REH cell (cell line): ENCODE data around the genes SIGLEC1, CDC25B and AP5S1.

DNA sequence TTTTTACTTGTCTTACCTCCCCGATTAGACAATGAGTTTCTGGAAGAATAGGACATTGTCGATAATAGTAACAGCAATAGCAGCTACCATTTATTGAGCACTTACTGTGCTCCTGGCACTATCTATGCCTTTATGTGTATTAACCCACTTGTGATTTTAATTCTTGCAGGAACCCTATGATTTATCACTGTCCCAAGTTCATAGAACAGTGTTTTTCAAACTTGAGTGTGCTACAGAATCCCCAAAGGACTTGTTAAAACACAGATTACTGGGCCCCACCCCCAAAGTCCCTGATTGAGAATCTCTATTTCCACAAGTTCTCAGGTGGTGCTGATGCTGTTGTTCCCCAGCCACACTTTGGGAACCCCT is 35.7 kb downstream of the SIRPA start:
- PRO-cap = no peak

DNA sequence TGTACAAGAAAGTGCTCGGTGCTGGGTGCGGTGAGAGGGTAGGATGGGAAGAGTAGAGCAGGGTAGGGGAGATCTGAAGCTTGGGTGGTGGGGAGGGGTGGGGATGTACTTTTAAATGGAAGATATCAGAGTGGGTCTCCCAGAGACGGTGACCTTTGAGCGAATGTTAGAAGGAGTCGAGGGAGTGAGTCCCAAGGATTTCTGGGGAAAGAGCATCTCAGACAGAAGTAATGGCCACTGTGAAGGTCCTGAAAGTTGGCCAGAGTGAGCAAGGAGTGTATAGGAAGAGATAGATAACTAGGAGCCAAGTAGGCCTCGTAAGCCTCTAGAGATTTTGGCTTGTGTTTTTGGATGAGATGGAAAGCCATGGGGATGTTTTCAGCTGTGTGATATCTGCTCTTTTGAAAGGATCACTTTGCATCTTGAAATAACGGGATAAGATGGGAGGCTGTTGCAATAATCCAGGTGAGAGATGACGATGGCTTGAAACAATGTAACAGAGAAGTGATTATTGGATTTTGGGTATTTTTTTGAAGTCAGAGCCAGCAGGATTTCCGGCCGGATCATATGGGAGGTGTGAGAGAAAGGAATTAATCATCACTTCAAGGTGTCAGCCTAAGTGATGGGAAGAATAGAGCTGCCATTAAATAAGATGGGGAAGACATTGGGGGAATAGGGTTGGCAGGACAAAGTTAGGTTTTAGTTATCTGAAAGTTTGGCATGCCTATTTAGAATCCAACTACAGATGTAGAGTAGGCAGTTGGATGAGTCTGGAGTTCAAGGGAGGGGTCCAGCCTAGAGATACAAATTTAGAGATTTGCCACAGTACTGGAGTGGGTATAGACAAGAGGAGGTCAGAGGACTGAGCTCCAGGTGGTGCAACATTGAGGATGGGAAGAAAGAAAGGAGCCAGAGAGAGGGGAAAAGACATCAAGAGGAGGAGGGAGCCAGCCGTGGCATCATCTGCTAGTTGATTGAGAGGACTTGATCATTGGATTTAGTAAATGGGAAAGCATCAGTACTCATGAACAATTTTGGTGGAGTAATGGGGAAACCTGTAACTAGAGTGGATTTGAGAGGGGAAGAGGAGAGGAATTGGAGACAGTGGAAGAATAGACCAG is 19.5 kb downstream of the STK35 start:
- PRO-cap = no peak

DNA sequence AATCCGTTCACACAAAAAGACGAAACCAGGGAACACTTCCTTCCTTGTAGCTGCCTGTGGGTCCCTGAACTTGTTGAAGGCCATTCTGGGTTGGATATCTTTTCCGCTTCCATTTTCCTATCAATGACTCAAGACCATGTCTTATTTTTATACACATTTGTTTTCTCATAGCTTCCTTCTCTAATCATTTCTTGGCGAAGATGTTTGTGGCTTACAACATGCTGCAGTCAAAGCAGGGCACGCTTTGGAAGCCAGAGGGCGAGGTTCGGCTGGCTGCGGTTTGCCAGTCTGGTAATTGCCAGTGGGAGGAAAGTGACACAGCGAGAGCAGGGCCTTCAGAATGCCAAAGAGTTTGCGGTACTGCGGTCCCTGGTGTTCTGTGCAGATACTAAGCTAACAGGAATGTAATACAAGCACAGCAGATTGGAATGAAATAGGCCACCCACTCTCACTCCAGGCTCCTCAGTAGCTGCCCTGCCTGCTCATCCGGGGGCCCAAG is 58.8 kb upstream of the TGM3 start:
- PRO-cap = no peak

DNA sequence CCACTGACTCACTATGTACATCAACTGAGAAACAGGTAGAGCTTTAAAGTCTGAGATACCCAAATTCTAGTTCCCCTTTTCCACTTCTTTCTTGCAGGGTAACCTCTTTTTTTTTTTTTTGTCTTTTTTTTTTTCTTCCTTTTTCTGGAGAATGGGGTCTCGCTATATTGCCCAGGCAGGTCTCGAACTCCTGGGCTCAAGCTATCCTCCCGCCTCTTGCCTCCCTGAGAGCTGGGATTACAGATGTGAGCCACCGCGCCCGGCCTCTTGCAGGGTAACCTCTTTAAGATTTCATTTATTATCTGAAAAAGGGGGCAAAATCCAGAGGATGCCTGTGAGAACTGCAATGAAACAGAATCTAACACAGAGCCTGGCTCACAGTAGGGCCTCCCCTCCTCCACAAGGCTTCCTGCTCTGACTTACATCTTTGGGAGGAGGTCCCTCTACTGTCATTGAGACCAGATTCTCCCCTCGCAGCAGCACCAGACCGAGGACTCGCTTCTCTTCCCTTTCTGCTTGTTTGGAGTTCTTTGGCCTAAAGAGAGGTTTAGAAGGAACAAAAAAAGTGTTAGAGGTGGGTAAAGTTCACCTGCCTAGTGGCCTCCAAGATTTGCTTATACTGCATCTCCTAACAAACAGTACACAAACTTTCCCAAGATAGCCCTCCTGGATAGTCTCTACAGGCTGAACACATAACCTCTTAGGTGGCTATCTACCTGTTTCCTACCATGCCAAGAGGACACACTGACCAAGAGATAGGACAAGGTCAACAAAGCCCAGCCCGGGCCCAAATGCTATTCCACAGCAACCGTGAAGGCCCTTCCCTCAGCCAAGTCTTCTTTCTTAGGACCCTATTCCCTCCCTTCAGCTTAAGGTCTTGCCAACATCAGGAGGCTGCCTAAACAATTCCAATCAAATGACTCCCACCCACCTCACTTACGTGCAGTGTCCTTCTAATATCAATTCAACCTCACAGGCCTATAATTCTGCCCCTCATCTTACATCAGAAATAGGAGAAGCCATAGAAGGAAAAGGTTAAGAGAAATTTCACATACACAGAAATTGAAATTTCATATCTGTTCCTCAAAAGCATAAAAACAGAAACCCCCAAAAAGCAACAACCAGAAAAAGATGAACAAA is 4.9 kb downstream of the SNRPB start:
- PRO-cap = no peak

DNA sequence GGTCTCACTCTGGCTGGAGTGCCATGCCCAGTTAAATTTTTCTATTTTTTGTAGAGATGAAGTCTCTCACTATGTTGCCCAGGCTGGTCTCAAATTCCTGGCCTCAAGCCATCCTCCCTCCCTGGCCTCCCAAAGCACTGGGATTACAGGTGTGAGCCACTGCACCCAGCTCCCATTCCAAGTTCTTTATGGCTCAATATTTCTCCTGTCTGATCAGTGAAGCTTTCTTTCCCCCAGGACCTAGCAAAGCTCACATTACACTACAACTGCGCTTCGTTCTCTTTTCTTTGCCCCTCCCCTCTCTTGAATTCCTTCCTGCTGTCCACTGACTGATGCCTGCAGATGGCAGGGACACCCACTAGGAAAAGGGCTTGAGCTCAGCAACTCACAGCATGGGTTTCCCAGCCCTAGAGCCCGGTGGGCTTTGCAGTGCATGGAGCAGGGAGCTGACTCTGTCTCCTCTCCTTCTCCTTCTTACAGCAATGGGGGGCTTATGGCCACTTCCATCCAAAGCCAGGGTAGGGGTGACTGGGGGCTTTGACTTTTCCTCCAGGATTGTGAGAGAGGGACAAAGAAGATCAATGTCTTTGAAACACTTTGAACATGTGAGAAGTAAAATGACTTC is 52.7 kb upstream of the NOP56 start:
- PRO-cap = no peak

DNA sequence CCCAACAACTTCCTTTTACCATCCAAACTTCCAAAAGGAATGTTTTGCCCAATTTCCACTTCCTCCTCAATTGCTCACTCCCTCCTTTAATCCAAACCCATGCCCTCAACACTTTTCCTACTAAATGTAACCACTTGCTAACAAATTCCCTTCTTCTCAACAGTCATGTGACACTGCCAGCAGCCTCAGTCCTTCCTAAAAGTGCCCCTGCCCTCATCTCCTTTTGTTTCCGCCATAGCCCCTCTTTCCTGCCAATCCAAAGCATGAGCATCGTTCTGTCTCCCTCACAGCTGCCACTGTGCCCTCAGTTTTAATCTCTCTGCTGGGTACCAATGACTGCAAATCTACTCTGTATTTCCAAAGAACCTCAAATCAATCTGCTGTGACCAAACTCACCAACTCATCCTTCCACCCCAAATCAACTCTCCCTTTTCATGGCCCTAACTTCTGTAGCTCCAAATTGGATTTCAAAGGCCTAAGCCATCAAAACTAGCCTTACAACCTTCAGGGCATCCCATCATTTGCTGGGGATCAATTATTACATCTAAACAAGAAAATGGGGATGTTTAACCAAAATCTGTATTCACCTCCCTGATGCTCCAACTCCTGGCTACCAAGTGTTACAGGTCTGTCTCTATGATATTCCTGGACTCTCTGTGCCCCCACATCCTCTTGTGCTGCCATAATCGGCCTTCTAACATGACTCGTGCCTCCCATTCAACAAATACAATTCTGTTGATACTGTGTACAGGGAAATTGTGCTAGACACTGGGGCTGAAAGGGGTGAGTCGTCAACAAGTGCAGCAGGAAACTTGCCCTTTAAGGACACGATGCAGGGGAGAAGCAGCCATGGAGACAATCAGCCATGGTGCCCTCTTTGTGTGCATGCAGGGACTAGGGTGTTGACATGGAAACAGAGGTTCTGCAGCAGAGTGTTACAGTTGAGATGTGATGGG is 3.5 kb downstream of the PCED1A start:
- PRO-cap = no peak

DNA sequence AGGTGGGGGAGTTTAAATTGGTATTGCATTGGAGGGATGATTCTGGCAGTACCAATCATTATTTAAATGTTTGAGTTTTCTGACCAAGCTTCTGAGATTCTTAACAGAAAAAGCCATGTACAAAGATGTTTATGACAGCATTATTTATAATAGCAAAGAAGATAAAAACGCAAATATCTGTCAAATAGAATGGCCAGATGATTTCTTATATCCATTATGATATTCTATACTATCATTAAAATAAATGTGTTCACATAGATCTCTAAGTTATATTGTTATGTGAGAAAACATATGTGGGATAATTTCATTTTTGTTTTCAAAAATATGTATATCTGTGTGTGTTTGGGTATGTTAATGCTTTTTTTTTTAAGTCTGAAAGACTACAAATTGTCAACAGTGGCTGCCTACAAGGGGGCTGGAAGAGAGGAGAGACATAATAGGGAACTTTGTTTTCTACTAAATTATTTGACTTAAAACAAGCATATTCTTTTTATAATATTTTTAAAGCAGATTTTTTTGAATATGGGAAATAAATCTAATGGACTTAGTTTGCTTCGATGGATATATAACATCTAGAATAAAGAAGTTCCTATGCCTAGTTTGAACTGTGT is 46.5 kb upstream of the GNRH2 start:
- PRO-cap = no peak

DNA sequence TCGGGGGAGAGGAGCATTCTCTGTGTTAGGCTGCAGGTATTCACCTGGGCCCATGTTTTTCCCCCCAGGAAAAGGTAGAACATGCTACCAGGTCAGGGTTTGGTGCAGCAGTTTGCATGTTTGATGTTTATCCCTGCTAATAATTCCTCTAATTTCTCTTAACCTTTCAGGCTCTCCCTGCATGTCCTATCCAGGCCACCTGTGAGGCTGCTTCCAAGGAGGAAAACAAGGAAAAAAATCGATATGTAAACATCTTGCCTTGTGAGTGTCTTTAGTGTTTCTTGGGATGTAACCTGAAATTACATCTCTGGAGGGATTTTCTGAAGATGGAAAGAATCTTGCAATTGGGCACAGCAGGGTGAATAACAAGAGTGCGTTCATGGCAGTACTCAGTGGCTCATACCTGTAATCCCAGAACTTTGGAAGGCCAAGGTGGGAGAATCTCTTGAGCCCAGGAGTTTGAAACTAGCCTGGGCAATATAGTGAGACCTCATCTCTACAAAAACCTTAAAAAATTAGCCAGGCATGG is 38.5 kb upstream of the GNRH2 start:
- PRO-cap = no peak

- PRO-cap = no peak
These were observed 3.5 kb downstream of the AVP start for GRCh38 chr20:3080891-3081606.

DNA sequence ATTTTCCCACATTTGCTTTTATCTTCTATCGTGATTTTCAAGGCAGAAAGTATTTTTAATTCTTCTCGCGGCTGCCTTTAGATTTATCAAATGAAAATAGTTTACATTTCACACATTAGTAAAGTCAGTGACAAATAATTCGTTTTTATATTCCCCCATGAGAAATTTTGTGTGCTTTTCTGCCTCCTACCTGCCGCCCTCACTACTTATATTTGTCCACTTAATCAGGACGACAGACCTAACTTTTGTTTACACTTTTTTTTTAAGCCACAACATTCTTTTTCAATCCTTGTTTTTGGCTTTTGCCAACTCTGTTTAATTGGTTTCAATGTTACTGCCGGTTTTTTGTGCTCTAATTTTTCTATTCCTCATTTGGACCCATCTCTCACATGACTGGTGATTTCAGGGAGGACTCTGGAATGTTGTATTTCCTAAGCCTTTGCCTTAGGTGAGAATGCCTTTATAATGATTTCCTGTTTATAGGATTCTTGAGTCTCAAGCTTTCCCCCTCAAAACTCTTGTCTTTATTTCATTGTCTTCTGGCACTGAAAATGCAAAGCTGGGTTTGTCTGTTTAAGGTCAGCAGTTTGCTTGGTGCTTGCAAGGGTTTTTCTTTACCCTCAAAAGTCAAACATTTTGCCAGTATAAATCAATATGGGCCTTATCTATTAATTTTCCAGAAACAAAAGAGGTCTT is 1.4 kb upstream of the LZTS3 start:
- PRO-cap = no peak

- PRO-cap = no peak
These were observed 4.4 kb downstream of the DDRGK1 start for GRCh38 chr20:3199881-3200664.

DNA sequence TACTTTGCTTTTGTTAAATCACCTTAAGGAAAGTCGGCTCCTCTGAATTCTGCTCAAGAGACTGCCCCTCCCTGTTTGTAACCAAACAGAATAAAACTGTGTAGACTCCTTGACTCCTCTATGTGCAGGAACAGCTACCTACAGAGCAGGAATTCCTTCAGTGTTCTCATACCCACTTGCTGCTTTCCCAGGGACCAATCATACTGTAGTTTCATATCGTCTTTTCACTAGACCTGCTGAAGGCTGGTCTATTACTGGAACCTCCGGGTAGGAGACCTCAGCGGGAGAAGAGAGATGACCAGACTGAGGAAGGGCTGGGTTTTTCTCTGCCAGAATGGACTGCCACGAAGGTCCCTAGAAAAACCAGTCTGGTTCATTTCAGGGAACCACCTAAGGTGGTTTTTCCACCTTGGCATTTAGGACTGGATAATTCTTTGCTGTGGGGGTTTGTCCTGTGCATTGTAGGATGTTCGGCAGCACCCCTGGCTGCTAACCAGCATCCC is 80.6 kb downstream of the DNAAF9 start:
- PRO-cap = no peak

DNA sequence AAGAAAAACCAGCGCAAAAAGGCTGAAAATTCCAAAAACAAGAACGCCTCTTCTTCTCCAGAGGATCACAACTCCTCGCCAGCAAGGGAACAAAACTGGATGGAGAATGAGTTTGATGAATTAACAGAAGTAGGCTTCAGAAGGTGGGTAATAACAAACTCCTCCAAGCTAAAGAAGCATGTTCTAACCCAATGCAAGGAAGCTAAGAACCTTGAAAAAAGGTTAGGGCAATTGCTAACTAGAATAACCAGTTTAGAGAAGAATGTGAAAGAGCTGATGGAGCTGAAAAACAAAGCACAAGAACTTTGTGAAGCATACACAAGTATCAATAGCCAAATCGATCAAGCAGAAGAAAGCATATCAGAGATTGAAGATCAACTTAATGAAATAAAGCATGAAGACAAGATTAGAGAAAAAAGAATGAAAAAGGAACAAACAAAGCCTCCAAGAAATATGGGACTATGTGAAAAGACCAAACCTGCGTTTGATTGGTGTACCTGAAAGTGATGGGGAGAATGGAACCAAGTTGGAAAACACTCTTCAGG is 52.2 kb downstream of the ATRN start:
- PRO-cap = no peak

GRCh38 chr20:3711946-3712946 is at the start of gene SIGLEC1:
SIGLEC1 (minus strand) TSS chr20:3712600.
- PRO-cap = no peak

GRCh38 chr20:3733204-3733917 is 876 bp downstream of the HSPA12B start:
- PRO-cap = no peak

DNA sequence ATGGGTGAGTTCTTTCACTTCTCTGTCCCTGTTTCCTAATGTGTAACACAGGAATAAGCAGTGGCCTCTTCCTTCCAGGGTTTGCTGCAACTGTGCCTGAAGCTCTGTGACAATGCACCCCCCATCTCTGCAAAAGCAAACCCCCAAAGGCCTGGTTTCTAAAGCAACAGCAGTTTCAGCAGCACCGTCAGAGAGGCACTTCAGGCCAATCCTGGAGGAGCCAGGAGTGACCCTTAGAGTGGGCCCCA is 2.2 kb downstream of the ADISSP start:
- PRO-cap = no peak

- PRO-cap = no peak
These were observed 1.4 kb downstream of the CENPB start for GRCh38 chr20:3784819-3785765.

DNA sequence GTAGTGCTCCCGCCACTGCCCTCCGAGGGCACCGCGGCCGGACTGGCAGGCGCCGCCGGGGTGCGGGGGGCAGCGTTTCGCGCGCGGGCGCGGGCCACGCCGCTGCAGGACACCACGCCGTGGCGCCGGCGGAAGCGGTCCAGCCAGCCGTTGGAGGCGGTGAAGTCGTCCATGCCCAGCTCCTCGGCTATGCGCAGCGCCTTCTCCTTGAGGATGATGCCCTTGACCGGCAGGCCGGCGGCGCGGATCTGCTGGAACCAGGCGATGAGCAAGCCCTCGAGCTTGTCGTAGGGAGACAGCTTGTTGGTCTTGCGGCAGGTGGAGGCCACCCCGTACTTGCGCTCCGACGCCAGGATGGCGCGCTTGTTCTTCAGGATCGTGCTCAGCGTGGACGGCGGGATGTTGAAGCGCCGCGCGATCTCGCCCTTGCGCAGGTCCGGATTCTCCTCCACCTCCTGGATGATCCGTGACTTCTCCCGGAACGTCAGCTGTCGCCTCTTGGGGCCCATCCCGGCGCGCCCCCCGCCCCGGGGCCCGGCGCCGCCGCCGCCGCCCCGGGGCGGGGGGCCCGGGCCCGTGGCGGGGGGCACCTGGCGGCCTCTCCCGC is 462 bp downstream of the CENPB start:
- PRO-cap = bidirectional peak, plus-strand start at position 335 of the sequence, minus-strand start at position 356 of the sequence

GRCh38 chr20:3796012-3797171 is at the start of gene CDC25B:
CDC25B (plus strand) TSS chr20:3796310.
- PRO-cap = bidirectional peak, plus-strand start at chr20:3796310, minus-strand start at chr20:3796187

- PRO-cap = bidirectional peak, plus-strand start at chr20:3820309, minus-strand start at chr20:3820174; bidirectional peak, plus-strand start at chr20:3820556, minus-strand start at chr20:3820470; bidirectional peak, plus-strand start at chr20:3820818, minus-strand start at chr20:3820704
These were observed at the start of gene AP5S1 for GRCh38 chr20:3820089-3821183. AP5S1 (plus strand) TSS chr20:3820547.